SP-49 (cell line): ENCODE measurements around a stretch of chr12.

GRCh38 chr12:38324904-38325437 is 8.4 kb downstream of the ALG10B start:
- PRO-cap, result no peak

DNA sequence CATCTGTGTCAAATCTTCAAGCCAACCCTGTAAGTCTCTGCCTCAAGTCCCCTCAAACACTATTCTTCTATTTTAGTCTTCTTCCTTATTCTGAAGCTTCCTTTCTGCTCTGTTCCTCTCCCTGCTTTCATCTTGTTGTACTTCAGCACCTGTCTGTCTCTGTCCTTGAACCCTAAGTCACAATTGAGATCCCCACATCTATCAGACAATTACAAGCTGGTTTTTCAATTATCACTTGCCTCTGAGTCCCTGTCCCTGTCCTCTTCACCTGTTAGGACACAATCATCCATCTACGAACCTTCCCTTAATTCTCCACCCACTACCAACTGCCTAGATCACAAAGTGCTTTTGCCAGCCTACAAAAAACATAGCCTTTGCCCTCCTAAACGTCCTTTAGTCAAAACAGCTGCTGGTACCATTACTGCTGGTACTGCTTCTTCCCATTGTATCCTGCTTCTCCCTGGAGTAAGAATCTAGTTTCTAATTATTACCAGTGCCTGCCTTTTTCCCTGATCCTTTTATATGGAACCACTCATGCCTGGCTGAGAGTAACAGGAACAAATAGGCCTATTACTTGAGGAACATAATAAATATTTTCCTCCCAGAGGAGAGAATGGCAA is 82.1 kb downstream of the CPNE8 start:
- PRO-cap, result no peak

- PRO-cap, result no peak
Measured at GRCh38 chr12:38905850-38906433, 551 bp upstream of the CPNE8 start.

DNA sequence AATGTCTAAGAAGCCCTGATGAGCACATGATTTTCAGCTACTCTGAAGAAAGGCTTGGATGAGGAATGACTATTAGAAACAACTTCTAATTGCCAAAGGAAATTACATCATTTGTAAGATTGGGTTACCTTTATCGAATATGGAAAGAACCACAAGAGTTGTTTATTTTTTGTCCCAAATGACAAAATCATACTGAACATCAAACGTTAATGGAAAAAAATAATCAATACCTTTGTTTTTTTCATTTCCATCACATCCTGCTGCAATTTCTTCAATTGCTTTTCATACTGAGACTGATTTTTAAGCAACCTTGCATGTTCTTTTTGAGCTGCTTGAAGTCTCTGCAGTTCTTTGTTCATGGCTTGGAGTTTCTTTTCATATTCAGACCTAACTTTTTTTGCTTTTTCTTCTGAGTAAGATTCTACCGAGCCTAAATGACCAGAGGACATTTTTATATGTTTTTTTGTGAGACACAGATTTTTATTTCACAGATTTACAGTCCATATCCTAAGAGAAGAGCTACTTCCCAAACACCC is 102.9 kb downstream of the KIF21A start:
- PRO-cap, result no peak

- PRO-cap, result no peak
Measured at GRCh38 chr12:40073963-40074540, 31.8 kb downstream of the SLC2A13 start.

DNA sequence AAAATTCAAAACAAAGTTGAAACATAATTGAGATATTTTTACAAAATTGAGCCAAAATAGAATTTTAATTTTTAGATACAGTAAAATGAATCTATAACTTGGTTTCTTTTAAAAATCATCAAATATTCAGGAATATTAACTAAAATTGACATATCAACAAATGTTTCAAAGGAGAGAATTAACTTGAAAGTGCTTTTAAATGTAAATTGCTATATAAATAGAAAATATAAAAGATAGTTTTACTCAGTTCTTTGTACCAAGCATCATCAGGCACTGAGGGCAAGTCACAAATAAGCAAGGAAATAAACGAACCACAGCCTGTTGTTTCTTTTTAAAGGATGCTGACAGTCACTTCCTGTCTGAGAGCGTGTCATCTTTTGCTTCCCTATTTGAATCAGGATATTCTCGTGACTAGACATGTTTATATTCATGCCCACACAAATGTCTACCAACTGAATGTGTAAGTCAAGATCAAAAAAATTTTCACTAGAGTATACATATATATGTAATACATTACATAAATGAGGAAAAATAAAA is 31.3 kb upstream of the SLC2A13 start:
- PRO-cap, result no peak

- PRO-cap, result no peak
Measured at GRCh38 chr12:40559980-40560383, 132.3 kb upstream of the CNTN1 start.

GRCh38 chr12:42084282-42084986 is 60.2 kb downstream of the GXYLT1 start:
- PRO-cap, result no peak

GRCh38 chr12:42097724-42098610 is 46.7 kb downstream of the GXYLT1 start:
- PRO-cap, result no peak

DNA sequence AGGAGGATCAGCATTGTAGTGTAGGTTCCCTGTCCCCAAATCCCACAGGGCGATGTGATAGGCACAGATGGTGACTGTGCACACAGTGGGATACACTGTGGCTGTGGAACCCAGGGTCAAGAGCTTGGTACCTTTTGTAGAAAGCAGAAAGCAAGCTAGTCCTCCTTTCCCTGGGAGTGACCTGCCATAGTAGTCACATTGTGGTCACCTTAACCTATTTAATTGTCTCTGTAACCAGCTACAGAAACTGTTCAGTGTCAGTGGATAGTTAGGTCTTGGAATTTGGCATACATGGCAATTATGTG is 30.3 kb downstream of the PPHLN1 start:
- PRO-cap, result no peak

DNA sequence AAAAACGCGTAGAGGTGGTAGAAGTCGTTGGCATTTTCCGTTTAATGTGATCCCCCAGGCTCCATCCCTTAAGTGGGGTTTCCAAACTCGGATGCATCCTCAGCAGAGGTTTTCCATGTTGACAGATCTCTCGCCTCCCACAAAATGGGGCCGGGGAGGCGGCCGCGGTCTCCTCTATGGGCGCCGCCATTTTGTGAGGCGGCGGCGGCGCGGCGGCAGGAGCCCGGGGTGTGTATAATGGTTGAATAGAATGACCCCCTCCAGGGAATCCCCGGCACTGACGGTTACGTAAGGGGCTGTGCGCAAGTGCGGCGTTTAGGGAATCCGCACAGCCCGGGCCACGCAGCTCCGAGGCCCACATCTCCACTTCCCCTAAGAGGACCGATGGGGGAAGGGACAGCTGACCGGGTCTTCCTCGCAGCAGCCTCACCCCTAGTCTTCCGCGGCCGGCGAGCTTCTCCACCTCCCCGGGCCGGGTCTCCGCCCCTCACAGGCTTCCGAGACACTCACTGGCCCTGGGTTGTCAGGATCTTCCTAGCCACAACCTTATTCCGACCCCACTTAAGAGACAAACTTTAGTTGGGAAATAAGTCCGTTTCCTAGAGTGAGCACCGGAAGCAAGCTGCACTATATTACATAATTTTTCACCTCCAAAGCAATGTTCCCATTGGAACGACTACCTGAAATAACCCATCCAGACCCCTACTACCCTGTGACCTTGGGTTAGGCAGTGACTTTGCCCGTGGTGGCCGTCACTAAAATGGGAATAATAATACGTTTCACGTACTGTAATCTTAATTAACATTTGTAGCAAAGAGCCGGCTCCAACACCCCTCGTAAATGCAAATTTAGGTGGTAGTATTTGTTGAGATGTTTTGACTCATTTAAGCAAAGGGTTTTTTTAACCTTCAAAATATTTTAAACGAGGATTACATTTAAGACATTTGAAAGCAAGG is 1.9 kb upstream of the ARID2 start:
- PRO-cap, result bidirectional peak, plus-strand start at position 375 of the sequence, minus-strand start at position 146 of the sequence

- PRO-cap, result bidirectional peak, plus-strand start at chr12:45729937, minus-strand start at chr12:45729402
Measured at GRCh38 chr12:45729095-45729585, 366 bp upstream of the ARID2 start.

DNA sequence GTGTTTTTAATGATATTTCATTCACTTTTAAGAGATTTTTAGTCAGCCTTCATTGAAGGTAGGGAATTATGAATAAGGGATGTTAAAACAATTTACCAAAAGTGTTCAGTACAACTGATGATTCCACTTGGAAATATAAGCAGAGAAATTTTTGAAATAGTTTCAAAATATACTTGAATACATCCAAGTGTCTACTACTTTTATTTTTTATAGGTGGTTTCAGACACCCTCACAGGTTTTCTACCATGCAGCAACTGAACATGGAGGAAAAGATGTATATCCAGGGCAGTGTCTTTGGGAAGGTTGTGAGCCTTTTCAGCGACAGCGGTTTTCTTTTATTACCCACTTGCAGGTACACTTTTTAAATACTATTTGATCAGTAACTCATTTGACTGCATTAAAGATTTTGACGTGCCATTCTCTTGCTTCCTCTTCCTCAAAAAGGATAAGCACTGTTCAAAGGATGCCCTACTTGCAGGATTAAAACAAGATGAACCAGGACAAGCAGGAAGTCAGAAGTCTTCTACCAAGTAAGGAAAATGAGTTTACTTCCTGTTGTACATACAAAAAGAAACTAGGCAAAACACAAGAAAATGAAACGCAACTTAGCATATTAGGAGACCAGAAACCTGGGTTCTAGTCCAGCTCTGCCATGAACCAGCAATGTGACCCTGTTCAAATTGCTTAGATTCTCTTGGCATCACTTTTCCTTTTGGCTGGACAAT is 98.6 kb downstream of the SCAF11 start:
- PRO-cap, result no peak

DNA sequence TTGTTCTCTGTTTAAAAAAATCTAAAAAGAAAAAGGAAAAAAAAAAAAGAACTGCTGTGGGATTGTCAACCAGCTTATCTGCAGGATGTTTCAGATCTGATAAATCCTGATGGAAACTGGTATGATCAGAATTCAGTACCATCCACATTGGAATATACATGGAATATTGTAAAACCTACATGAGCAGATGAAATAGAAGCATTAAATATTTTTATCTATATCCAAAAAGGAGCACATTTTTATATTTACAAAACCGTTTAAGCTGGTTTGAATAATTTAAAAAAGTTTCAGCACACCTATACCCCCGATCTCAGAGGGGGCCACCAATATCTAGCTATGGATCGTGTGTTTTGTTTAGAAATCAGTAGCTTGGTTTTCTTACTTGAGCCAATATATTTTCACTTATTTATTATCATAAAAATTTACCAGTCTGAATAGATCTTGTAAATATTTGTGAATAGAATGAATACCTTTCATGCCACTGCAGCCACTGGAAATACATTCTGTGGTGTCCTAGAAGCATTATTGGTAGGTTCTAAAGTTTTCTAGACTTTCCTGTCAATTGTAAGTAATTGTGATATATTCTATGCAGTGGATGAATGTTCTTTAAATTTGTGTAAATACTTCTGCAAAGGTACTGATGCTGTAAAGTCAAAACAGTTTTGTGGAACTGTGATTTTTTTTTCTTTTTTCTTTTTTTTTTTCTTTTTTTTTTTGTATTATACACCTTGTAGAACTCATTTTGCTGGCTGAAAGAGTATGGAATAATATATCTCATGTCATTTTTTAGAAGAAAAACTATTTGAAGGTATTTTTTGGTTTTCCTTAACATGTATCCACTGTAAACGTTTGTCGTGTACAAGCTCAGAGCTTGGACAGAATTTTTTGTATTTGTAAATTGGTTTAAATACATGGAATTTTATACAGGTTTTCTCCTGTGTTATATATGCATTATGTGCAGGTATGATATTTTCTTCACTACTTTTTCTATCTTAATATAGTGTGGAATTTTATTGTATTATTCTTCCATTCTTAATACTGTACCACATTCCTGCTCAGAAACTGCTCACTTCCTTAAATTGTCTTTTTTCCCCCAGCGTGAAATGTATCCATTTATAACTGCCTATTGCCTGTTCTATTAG is 84.8 kb downstream of the SCAF11 start:
- PRO-cap, result no peak

GRCh38 chr12:45926454-45927783 is 63.5 kb downstream of the SCAF11 start:
- PRO-cap, result no peak

- PRO-cap, result no peak
Measured at GRCh38 chr12:45971979-45972413, 18.4 kb downstream of the SCAF11 start.

GRCh38 chr12:46265682-46266064 is 3.2 kb downstream of the SLC38A1 start:
- PRO-cap, result unidirectional peak, plus-strand start at chr12:46265895

- PRO-cap, result no peak
Measured at GRCh38 chr12:46266273-46266807, 2.5 kb downstream of the SLC38A1 start.

DNA sequence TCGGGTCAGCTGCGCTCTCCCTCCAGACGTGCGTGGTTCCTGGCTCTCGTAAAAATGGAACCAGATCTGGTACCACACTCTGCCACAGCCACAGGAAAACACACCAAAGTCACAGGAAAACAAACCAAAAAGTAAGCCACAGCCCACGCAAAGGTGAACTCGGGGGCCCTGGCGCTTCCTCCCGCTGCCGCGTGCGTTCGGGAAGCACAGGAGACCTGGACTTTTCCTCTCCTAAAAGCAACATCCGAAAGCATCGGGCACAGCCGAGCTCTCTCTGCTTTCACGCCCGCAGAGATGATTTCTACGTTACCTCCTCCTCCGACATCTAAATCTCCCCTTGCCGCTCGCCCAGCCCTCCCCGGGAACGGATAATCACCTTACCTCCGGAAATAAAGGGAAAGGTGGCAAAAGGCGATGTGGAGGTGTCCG is 684 bp downstream of the SLC38A1 start:
- PRO-cap, result unidirectional peak, minus-strand start at position 56 of the sequence

DNA sequence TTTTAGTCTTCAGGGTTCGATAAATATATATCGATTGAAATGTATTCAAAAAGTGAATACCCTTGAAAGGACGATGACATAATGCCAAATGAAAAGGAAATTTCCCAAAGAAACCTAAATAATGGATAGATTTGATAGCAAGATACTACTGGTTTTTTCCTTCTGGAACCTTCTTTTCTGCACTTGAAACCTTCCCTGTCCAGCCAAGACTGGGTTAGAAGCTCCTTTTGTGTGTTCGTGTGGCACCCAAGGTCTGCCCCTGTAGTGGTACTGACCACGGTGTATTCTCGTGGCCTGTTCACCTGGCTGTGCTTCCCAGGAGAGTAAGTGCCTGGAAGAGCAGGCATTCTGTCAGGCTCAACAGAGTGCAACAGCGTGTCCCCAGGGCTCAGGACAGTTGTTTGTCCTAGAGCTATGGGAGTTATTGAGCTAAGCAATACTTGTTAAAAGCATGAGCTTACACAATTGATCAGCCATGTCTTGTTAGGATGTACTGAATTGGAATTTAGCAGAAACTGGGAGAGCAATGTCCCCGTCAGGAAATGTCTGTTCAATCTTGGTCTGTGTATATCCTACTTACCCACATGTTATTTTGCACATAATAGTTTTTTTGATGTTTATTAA is 12.8 kb upstream of the SLC38A2 start:
- PRO-cap, result no peak